Bronchial lymph node (tissue), 1 donor: ENCODE measurements around a stretch of chr19.

GRCh38 chr19:38703768-38704250, 40.5 kb downstream of the CAPN12 start:
- PRO-cap: no peak

DNA sequence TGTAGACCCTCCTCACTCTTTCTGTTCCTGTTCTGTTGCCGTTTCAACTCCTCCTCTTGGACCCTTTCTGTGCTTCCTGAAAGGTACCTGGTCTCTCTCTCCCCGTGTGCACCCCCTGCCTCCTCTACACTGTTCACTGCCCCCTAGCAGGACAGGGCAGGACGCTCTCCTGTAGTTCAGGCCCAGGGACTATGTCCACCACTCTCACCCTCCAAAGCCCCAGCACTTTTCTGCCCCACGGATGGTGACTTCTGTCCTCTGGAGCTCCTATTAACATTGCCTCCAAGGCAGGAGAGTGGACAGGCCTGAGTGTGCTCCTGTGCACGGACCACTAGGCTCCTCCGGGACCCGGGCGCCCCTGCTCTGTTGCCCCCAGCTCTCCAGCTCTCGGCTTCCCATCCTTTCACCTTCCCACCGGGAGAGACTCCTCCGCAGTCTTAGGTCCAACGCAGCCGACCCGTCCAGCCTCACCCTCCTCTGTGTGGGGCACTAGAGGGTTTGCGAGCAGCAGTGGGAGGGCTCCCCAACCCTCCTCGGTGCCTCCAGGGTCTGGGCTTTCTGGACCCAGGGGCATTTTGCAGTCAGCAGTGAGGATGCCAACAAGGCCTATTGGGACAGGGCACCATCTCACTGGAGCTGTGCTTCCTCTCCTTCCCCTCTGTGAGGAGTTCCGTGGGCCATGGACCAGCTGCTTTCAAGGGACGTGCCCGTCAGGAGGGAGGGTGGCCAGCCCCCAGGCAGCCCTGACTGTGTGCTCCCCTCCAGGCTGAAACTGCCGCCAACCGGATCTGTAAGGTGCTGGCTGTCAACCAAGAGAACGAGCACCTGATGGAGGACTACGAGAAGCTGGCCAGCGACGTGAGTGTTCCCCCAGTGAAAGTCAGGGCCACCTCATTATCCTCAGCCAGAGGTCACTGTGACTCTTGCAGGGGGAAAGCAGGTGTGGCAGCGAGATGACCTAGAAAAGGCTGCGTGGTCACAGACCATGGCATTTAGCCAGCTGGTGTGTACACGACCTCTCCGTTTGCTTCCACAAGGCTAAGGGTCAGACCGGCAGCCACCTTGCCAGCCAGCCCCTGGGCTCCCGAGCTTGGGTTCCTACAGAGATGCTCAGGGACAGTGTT, 30.2 kb downstream of the CAPN12 start:
- PRO-cap: no peak

- PRO-cap: no peak
Observed at GRCh38 chr19:38717728-38718112, 26.6 kb downstream of the CAPN12 start.

GRCh38 chr19:38727583-38727810, 16.8 kb downstream of the CAPN12 start:
- PRO-cap: no peak

GRCh38 chr19:38752691-38753669, 8.7 kb upstream of the CAPN12 start:
- PRO-cap: no peak

GRCh38 chr19:38792393-38793174, 3.6 kb downstream of the LGALS7B start:
- PRO-cap: bidirectional peak, plus-strand start at chr19:38792873, minus-strand start at chr19:38792819

- PRO-cap: no peak
Observed at GRCh38 chr19:38804003-38804635, 8.6 kb downstream of the LGALS4 start.

DNA sequence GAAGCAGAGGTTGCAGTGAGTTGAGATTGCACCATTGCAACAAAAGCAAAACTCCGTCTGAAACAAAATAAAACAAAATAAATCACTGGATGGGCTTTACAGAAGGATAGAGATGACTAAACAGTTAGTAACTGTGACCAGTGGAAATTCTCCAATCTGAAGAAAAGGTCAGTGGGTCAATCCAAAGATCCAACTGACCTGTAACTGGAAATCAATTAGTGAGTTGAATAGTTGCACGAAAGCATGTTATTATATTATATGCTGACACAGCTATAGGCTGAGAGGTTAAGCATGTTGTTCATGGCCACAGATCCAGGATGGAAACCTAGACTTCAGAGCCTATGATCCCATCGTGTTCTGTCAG, 1.5 kb downstream of the ECH1 start:
- PRO-cap: no peak

DNA sequence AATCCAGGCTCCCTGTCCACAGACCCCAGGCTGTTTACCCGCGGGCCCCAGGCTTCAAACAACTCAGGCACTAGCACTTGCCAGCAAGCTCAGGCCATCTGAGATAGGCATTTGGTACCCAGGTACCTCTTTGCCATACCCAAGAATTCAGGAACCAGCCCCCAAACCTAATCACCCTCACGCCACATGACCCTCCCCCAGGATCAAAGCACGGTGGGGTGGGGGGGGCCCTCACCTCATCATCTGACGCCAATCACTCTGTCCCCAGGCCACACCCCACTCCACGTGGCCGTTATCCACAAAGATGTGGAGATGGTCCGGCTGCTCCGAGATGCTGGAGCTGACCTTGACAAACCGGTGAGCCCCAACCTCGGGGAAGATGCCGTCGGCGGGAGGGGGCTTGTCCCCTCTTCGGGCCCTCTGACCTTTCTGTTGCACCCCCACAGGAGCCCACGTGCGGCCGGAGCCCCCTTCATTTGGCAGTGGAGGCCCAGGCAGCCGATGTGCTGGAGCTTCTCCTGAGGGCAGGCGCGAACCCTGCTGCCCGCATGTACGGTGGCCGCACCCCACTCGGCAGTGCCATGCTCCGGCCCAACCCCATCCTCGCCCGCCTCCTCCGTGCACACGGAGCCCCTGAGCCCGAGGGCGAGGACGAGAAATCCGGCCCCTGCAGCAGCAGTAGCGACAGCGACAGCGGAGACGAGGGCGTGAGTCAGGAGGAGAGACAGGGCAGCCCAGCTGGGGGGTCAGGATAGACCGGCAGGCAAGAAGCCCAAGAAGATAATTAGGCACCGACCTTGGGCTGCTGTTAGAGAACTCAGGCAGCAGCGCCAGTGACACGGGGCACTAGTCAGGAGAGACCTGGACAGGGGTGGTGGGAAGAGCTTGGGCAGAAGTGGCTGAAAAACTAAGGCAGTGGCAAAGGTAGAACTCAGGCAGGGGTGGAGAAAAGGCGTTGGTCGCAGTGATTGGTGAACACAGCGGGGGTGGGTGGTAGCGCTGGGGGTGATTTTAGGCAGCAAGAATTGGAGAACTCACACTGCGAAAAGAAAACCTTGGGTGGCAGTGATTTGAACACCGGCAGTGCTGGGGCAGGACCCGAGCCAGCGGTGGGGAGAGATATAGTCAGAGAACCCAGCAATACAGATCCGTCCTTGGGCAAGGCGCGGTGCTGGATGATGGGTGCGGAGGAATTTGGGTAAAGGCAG, 4.6 kb downstream of the CCER2 start:
- PRO-cap: no peak

DNA sequence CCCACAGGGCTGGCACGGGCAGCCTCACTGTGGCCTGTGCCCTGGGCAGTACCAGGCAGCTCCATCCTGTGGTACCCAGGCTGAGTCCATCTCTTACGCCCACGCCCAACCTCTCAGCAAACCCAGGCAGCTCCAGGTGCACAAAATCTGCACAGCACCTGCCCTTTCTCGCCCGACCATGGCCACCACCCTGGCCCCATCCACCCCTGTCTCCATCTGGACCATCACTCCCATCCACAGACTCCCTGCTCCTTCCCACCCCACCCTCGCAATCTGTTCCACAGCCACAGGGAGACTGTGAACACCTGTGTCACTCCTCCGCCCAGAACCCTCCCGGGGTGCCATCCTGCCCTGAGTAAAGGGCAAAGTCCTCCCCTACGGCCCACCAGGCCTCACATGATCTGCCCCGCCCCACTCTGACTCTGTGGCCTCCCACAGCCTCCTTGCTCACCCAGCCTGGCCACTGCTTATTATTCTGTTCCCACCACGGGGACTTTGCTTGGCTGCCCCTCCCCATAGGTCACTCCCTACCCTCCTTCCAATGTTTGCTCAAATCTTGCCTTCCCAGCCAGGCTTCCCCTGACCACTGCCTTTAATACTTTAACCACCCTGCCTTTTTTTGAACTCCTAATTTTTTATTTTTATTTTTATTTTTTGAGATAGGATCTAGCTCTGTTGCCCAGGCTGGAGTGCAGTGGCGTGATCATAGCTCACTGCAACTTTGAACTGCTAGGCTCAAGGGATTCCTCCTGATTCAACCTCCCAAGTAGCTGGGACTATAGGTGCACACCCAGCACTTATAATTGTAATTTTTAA, 21.4 kb upstream of the FBXO27 start:
- PRO-cap: no peak

DNA sequence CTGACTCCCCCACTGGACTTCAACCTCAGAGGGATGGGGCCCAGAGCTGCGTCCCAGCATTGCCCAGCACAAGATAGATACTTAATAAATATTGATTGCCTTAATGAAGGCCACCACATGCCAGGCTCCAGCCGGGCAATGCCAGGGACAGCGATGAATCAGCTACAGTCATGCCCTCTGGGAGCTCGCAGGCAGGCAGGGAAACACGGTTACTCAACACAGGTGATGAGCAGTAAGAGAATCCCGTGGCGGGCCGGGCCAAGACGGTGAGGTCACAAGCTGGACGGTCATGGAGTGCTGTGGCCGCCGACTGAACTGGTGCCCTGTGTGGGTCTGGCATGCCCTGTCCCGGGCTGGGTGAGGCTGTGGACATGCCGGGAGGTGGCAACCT, 13.3 kb upstream of the PAK4 start:
- PRO-cap: no peak

- PRO-cap: no peak
Observed at GRCh38 chr19:39144423-39145373, 19.1 kb downstream of the PAK4 start.

GRCh38 chr19:39200109-39200956, 3.6 kb downstream of the NCCRP1 start:
- PRO-cap: no peak

DNA sequence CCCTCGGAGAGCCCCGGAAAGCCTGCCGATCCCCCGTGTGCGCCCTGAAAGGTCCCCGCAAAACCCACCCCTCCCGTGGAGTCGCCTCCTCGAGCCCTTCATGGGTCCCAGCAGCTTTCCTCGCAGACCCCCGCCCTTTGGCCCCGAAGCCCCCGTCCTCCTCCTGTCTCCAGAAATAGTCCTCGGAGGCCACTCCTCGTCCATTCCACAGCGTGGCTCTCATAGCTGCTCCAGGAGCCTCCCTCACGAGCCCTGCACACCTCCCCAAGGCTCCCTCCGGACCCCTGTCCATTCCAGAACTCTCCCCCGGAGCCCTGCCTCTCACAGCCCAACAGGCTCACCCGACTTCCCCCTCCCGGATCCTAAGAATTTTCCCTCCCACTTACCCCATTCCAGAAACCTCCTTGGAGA, 663 bp downstream of the SAMD4B start:
- PRO-cap: no peak

- PRO-cap: no peak
Observed at GRCh38 chr19:39351362-39352030, 9.3 kb downstream of the SAMD4B start.

- PRO-cap: no peak
Observed at GRCh38 chr19:39372991-39373193, 18.0 kb downstream of the PAF1 start.

DNA sequence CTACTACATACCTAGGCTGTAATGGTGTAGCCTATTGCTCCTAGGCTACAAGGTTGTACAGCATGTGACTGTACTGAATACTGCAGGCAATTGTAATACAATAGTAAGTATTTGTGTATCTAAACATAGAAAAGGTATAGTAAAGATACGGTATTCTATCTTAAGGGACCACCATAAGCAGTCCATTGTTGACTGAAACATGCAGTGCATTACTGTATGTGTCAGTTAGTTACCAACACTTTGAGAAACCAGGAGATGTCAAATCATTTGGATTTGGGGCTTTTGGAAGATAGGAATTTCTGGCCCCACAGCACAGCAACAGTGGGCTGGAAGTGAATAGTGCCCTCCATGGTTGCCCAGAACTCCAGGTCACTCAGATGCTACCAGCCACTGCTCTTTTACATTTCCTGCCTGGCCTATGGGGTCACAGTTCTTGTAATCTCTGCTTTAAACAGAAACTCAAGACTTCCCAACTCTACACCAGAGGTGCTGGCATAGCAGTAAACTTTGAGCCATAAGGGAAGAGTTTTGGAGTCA, 3.7 kb downstream of the PAF1 start:
- PRO-cap: no peak

DNA sequence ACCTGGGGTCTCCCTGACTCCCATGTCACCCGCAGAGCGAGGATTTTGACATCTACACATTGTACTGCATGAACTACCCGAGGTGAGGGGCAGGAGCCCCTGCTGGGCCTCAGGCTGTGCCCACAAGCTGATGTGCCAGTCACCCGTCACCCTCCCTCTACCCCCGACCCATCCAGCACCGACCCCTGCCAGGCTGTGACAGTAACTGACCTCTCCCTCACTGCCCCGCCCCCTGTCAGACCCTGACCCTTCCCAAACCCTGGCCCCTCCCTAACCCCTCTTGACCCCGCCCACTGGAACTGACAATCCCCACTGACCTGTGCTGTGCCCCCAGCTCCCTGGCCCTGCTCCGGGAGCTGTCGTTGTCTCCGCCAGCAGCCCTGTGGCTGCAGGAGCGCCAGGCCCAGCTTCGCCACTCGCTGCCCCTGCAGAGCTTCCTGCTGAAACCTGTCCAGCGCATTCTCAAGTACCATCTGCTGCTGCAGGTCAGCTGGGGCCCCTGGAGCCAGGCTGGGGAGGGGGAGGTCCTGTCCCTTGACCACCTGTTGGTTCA, 4.1 kb downstream of the PLEKHG2 start:
- PRO-cap: no peak

DNA sequence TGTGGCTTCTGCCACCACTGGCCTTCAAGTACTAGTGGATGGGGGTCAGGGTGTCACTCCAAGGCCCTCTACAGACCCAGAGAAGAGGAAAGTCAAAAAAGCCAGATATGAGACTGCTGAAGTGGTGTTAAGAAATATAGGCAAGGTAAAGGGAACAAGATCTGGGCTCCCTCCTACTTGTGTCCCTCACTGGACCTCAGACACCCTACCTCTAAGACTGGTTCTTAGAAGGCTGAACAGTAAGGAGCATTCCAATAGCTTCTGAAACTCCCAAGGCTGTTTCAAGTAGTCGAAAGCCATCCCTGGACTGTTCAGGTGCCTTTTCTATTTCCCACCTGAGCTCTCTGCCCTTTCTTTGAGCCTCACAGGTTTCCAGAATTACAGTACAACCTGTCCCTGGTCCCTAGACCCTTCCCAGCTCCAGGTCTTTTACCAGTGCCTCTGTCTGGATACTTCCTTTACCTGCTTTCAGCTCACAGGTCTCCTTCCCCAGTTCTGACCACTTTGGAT, 1.9 kb downstream of the RPS16 start:
- PRO-cap: no peak

GRCh38 chr19:39457523-39458242, 12.3 kb downstream of the SUPT5H start:
- PRO-cap: no peak